Foreskin fibroblast (primary cell): ENCODE measurements around a stretch of chr2.

DNA sequence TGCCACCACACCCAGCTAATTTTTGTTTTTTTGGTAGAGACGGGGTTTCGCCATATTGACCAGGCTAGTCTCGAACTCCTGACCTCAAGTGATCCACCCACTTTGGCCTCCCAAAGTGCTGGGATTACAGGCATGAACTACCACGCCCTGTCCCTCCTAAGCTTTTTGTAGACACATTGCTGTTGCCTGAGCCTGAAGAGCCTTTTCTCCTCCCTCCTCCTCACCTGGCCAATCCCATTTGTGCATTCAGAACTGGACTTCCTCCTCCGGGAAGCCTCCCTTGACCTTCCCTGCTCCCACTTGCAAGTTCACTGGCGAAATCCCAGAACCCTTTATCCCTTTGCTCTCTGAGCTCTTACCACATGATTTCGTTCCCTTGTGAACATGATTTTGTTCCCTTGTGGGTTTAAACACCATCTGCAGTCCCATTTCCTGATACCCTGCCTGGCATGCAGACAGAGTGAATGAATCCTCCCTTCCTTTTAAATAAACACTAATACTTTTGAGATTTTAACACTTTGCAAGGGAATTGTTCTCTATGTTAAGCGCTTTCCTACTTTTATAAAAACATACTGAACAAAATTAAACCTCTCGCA lies 2.7 kb downstream of the C2orf72 start:
- RRBS, result no CpG with 5 or more reads among the region's 9 CpGs

DNA sequence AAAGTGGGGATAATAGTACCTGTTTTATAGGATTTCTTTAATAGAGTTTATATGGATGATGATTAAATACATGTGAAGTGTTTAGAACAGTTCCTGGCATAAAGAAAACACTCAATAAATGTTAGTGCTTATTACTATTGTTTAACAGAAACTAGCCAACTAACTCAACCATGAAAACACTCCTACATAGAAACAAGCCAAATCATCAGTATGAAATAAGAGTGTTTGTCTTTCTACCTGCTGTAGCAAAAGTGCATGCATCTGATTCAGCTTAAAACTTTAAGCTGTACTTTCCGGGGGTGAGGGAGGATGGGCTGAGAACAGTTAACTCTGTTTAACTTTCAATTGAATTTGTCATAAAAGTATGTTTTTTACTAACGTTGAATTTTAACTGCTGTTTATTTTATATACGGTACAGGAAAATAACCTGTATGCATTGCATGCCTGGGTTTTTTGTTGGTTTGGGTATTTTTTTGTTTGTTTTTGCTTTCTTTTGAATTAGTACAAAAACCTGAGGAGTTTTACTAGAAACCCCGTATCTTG lies 6.7 kb downstream of the HTR2B start:
- RRBS, result no CpG with 5 or more reads among the region's 4 CpGs

DNA sequence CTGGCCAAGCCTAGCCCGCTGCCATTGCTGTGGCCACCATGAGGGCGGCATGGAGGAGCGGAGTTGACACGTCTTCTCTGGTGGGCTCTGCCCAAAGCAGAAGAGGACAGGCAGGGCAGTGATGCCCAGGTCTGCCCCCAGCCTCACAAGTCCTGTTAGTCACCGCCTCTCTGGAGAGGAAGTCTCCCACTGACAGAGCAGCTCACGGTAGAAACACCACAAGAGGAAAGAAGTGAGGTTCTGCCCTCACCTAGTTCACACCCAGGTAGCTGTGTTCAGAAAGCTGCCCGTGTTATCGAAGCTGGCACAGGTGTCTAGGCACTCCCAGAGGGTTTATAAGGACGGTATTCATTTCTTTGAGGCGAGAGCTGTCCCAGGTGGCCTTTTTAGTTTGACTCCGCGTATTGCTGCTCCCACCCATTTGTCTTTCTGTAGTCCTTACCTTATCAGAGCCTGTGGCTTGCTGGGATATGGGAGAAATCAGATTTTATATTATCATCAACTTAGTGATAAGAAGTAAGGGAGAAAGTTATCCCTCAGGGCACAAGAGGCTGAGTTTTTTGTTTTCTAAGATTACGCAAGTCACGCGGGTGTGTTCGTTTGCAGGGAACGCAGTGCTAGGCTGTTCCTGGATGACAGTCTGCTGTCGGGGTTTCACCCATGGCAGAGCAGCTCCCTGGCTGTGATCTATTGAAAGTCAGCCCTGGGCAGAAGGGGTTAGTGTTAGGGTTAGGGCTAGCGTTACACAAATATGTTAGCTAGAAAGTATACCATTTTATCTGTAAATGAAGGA lies 46.5 kb downstream of the ARMC9 start:
- RRBS, result no CpG with 5 or more reads among the region's 19 CpGs

GRCh38 chr2:231347104-231347475 lies 48.4 kb upstream of the B3GNT7 start:
- RRBS, result no CpG with 5 or more reads among the region's 4 CpGs

DNA sequence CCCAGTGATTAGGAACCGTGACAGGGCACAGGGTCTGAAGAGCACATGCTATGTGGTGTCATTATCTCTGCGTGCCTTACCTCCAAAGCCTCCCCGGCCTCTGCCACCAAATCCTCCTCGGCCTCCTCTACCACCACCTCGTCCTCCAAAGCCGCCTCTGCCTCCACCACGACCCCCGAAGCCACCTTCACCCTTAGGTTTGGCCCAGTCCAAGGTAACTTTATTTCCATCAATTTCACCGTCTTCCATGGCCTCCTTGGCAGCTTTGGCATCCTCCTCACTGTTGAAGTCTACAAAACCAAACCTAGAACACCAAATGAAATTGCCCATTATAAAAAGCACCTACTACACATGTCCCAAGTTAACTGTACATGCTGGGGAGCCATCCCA lies 9.0 kb downstream of the NCL start:
- RRBS, result no CpG with 5 or more reads among the region's 9 CpGs

- RRBS, result no CpG with 5 or more reads among the region's 6 CpGs
These were observed 7.7 kb downstream of the NCL start for GRCh38 chr2:231456418-231457103.

DNA sequence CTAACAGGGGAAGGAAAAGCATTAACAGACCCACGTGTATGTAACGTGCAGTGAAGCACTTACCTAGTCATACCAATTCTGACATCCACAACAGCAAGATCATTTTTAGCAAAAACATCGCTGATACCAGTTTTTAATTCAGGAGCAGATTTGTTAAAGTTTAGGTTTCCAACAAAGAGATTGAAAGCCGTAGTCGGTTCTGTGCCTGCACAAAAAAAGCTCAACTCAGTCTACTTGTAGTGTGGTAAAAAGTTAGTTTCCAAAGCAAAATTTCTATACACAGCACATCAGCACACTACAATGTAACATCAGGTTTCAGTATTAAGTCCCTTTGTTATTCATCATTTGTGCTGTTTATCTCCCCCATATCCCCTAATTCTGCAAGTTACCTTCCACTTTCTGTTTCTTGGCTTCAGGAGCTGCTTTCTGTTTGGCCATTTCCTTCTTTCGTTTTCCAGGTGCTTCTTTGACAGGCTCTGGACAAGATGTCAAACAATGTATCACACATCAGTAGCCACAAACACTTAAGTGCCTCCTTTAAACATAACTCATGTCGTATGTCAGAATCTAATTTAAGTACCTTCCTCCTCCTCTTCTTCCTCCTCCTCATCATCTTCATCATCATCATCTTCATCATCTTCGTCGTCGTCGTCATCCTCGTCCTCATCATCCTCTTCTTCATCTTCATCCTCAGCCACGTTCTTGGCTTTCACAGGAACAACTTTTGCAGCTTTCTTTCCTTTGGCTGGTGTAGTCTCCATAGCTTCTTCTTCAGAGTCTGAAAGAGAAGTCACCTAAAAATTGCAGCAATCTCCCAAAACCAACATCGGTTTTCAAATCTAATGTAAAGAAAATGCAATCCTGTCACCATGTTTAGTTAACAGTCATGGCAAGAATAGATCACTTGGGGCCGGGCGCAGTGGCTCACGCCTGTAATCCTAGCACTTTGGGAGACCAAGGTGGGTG lies 3.9 kb downstream of the NCL start:
- RRBS, result no CpG with 5 or more reads among the region's 17 CpGs

DNA sequence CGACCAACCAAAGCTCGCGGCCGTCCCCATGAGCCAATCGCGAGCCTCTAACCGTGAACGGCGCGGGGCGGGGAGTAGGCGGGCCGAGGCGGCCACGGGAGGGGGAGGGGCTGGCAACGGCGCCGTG lies 135 bp upstream of the NCL start:
- RRBS, result no CpG with 5 or more reads among the region's 18 CpGs

DNA sequence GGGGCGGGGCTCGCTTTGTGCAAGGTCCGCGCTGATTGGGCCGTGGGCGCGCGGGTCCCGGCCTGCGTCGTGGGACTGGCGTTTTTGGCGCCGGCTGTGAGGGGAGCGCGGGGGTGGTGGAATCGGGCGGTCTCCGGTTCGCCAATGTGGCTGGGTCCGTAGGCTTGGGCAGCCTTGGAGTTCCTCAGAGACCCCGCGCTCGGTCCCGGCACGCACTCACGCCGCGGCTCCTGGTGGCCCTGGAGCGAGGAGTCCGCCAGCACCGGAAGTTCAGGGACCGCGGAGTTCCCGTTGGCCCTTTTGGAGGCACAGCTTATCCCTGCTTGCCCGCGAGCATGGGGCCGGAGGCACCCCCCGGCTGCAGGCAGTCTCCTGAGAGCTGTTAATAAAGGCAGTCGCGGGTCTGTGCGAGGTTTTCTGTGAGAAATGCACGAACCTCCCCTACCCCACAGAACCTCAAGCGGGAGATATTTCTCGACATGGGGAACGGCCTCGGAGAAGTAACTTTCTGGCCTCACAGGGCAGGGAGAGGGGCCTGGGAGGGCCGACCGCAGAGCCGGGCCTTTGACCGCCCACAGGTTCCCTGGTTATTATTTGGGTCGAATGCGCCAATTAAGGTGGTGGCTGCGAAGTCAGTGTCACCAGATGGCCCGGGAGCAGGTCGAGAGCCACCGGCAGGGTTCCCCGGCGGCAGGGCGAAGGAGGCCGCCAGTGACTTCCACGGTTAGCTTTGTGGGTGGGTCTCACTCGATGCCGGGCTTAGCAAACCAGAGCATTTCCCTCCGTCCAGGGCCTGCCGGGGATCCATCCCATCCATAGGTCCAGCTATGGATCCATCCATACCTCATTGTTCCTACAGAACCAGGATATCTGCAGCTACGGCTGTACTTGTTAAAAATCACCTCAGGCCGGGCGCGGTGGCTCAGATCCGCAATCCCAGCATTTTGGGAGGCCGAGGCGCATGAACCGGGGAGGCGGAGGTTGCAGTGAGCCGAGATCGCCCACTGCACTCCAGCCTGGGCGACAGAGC lies 714 bp upstream of the NCL start:
- RRBS, result 8% methylated on average over 43 of the region's 78 CpGs

DNA sequence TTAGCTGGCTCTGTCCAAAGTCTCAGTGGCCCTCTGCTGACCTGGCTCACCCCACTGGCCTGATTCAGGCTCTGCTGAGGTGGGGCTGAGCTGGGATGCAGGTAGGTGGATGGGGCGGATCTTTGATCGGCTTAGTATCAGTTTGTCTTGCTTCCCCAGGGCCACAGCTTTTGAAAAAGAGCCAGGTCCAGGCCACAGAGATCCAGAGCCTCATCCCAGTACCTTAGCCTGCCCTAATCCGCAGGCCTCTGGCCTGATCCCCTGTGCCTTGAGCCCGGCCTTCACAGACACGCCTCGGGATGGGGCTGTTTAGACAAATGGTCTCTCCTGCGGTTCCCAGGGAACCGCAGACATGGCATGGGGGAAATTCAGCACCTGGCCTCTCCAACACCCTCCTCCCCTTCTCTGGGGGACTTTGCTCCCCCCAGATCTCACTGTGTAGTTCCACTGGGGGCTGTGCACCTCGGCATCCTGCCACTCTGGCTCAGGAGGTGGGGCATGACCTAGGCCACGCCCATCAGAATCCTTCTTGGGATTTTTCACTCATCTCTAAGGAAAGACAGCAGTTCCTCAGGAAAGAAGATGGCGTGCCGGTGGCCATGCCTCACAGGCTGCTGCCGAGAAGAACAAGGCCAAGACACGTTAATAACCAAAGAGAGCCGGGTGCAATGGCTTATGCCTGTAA lies 3.4 kb downstream of the NMUR1 start:
- RRBS, result 73% methylated on average over 4 of the region's 15 CpGs

DNA sequence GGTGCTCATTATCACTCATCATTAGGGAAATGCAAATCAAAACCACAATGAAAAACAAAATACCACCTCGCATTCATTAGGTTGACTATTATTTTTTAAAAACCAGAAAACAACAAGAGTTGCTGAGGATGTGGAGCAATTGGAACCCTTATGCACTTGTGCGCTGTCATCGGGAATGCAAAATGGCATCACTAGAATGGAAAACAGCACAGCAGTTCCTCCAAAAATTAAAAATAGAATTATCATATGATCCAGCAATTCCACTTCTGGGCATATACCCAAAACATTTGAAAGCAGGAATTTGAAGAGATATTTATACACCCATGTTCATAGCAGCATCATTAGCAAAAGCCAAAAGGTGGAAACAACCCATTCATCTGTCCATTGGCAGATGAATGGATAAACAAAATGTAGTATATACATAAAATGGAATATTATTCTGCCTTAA lies 11.9 kb upstream of the NMUR1 start:
- RRBS, result no CpG with 5 or more reads among the region's 3 CpGs

DNA sequence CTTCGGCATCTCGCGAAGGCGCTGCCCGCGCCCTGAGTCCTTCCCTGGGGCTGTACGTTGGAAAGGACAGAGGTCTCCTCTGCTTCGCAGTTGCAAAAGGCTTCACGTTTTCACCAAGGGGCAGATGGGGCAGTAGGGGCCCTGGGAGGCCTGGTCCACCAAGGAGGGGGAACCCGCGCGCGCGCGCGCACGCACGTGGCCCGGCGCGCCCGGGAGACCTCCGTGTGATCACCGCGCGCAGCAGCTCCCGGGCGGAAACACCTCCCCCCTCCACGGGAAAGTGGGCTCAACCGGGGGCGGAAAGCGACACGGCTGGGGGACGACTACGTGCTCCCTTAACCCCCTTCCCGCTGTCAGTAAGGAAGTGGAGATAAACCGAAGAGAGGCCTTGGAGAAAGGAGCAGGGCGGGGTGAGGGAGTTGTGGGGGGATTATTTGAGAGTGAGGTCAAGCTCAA lies 22.0 kb downstream of the TEX44 start:
- RRBS, result 0% methylated on average over 5 of the region's 38 CpGs

DNA sequence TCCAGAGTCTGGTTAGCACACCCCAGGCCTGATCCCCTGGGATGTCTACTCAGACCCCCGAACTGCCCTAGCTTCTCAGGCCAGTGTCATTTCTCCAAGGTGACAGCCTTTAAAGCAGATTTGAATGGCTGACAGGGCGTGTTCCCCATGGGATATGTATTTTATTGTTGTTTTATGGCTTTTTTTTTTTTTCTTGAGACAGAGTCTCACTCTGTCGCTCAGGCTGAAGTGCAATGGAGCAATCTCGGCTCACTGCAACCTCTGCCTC lies 40.8 kb upstream of the PTMA start:
- RRBS, result no CpG with 5 or more reads among the region's 4 CpGs

GRCh38 chr2:231672479-231673331 lies 35.6 kb upstream of the PTMA start:
- RRBS, result no CpG with 5 or more reads among the region's 21 CpGs

- RRBS, result 11% methylated on average over 7 of the region's 23 CpGs
These were observed 25.7 kb downstream of the NPPC start for GRCh38 chr2:231900456-231901012.

DNA sequence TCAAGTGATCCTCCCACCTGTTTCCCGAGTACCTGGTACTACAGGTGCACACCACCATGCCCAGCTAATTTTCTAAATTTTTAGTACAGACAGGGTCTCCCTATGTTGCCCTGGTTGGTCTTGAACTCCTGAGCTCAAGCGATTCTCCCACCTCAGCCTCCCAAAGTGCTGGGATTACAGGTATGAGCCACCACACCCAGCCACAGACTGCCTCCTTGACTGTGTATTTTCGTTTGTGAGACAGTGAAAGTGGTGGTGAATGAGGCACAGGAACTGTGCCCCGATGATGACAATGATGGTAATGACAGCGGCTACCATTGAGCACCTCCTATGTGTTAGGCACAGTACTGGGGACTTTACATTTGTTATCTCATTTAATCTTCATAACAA lies 77.8 kb upstream of the ALPP start:
- RRBS, result no CpG with 5 or more reads among the region's 5 CpGs

GRCh38 chr2:232301142-232301559 lies 77.4 kb upstream of the ALPP start:
- RRBS, result no CpG with 5 or more reads among the region's 5 CpGs

DNA sequence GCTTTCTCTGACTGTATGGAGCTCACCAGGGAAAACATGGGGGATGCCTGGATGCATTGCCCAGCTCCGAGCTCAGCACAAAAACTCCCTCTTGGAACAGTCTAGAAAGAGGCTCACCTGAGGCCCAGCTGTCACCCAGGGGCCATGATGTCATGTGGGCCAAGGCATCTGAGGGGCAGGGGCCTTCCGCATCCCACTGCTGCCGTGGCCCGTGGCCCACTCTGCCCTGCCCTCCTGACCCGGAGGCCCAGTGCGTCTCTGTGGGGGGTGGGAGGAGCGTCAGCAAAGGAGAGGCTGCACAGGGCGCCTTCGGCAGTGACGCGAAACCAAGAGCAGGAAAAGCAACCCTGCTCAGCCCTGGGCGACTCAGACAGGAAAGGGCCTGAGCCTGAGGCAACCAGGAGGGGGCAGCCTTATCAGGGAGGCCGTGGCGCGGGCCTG lies 57.2 kb upstream of the ALPP start:
- RRBS, result no CpG with 5 or more reads among the region's 15 CpGs

DNA sequence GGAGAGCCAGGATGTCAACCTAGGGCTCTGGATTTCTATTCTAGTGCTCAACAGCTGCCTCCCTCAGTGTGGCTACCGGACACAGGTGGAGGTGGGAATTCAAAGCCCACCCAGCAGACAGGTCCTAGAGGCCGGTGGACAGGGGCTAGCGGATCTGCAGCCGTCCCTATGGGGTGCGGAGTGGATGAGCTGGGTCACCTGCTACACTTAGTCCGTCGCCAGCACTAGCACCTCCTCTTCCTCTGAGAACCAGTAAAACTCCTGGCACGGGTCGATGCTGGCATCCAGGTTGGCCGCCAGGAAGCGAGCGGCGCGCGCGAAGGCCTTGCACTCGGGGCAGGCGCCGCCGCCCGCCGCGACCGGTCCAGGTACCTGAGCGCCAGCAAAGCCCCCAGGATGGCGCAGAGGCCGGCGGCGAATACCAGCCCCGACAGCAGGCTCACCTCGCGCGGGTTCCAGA lies 27.8 kb upstream of the ALPP start:
- RRBS, result 8% methylated on average over 8 of the region's 33 CpGs